LNCaP clone FGC (cell line): ENCODE measurements around a stretch of chr7.

DNA sequence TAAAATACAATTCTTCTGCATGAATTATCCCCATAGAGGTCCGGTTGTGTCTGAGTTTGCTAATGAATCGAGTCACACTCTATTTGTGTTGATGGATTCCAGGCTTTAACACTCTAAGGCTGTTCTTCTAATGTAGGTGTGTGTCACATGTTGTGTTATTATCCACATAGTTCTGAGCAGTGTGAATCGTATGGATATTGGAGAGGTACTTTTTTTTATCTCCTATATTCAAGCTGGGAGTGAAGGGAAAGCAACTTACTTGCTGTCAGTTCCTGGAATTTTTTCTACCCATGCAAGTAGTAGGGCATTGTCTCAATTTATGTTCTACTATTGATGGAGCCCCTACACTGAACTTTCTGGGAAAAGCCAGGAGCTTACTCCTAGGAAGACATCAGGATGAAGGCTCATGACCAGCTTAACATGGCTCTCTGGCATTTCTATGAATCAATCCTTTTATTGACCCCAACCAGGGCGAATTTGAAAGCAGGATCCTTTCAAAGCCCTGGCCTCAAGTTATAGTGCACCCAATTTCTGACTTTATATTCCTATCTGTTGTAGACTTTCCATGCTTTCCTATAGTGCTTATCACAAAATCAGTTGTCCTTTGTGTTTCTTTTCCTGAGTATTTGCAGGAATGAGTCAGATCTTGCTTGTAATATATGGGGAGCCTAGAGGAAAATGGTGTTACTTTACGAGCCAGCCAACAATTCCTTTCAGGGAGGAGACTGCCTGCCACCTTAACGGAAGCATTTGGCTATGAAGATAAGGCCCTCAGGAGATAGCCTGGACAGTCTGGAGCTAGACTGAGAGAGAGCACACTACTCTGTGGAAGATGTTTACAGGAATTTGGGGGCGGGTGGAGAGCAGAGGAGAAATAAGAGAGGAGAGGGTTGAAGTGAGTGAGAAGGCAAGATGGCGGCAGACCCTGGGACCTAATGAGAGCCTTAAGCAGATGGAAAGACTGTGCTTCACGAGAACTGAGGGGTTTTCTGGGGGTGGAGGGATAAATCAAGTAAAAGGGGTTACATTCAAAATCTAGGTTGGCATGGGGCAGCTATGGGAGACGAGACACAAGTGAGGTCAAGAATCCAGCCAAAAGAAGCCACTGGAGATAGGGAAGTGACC lies 126.1 kb downstream of the SNX10 start:
- RRBS, 2 experiments: no CpG with 5 or more reads among the region's 10 CpGs

DNA sequence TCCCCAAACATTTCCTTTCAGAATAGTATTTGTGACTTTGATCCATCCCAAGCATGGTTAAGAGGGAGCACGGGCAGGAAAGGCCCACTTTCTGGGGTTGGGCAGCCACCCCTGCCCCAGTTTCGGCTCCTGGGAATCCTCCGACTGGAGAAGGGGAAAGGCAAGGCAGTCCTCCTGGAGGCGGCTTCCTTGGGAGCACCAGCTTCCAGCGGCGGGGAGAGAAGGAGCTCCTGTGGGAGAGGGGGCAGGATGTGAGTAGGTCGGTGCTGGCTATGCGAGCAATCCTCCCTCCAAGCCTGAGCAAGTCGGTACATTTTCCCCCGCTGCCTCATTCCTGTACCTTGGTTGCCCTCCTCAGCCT lies 2.1 kb upstream of the HOXA1 start:
- RRBS, 2 experiments: no CpG with 5 or more reads among the region's 10 CpGs

- RRBS, 2 experiments: no CpG with 5 or more reads among the region's 13 CpGs
Observed at GRCh38 chr7:27104276-27105227, 2.1 kb upstream of the HOXA2 start.

DNA sequence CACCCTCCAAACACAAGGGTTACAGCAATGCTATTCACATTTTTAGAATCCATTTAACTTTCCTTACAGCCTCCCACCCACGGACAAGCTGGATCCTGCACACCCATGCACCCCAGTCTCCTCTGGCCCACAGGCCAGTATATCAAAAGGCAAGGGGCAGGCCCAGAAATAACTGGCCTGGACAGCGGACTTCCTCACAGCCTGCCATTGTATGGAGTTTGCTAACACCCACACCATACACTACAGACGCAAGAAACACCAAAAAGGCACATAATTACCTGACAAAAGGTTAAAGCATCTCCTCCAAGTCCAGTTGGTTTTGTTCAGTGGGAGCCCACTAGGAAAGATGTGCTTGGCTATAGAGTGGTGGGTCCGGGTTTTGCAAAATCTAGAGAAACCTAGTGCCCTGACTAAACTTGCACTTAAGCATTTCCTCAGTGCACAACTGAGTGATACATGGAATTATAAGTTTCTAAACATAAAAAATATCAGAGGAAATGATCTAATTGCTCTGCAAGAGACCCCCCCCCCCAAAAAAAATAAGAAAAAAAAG lies 11.9 kb downstream of the HOXA4 start:
- RRBS, 2 experiments: no CpG with 5 or more reads among the region's 4 CpGs

DNA sequence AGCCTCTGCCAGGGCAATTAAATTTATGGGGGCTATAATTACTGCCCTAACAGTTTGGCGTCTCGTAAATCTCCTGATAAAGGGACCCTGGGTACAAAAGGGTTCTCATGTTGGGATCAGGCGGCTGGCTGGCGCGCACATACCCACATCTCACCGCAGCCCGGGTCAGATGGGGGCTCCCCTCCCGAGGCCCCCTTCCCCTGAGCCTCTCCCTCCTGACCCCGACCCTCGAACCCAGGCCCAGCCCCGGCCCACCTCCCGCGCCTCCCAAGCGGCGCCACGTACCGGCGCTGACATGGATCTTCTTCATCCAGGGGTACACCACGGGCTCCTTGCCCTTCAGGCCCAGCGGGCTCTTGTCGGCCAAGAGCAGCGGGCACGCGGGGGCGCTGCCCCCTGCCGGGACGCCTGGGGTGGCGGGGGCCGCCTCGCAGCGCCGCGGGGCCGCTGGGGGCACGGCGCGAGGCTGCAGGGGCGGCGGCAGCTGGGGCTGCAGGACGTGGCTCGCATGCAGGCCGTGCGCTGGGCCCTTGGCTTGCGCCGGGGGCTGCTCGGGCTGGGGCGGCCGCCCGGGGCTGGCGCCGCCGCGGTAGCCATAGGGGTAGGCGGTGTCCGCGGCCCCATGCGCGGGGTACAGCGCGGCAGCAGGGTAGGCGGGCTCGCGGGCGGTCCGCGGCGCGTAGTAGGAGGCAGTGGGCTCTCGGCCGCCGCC lies 568 bp downstream of the HOXA4 start:
- RRBS, 2 experiments: 59 to 85% methylated on average over 11 to 16 of the region's 71 CpGs

DNA sequence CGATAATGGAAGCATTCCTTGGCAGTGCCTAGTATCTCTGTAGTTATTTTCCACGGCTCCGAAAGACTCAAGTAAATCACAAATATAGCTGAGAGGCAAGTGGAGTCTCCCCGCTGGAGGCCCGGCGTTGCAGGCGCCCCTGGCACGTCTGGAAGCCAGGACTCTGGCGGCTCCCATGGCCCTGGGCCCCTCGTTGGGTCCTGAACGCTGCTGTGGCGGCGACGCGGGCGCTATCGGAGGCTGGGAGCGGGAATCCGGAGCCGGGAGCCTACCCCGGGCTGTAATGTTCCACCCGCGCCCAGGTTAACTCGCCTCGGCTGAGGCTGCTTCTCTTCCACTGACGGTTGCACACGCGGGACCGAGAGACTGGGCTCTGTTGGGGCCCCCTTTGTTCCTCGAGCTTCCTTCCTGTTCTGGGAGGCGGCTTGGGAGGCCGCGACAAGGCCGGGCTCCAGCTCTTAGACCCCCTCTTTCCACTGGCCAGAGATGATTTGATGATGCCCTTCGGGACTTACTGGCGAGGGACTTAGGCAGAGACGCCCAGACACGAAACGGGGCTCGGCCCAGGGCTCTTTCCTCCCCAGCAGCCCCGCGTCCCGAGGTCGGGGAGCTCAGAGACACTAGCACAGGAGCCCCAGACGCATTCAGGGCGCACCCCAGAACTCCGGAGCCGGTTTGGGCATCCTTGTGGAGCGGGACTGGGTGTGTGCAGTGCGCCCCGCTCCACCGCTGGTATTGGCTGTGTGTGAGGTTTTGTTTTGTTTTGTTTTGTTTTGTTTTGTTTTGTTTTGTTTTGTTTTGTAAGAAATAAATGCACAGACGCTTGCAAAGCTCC lies 1.4 kb upstream of the HOXA5 start:
- RRBS, 2 experiments: no CpG with 5 or more reads among the region's 53 CpGs

GRCh38 chr7:27148024-27148610 lies 543 bp upstream of the HOXA6 start:
- RRBS, 2 experiments: no CpG with 5 or more reads among the region's 24 CpGs

GRCh38 chr7:27159846-27160664 lies 3.6 kb upstream of the HOXA7 start:
- RRBS, 2 experiments: 92 to 93% methylated on average over 4 to 6 of the region's 42 CpGs

GRCh38 chr7:27165755-27166332 lies 507 bp upstream of the HOXA9 start:
- RRBS, 2 experiments: 28 to 36% methylated on average over 17 of the region's 40 CpGs

DNA sequence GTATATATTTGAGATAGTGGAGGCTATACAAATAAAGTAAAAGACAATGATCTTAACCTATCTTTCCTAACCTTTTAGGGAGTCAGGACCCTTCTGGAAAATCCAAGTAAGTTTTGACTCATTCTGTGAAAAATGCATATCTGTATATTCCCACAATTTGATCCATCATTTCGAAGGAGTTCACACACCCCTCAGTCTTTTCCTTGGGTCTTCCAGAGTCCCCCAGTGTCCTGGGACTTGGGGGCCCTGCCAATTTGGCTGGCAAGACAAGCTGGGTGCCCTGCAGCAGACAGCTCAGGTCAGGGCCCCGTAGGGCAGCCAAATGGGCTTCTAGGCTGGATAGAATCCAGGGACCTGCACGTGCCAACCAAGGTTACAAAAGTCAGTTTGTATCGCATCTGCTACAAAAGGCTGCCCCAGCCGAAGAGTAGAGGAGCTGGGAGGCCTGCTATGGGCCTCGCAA lies 2.7 kb upstream of the HOXA10 start:
- RRBS, 2 experiments: no CpG with 5 or more reads among the region's 6 CpGs

GRCh38 chr7:27187144-27187786 lies 2.2 kb upstream of the HOXA11 start:
- RRBS, 2 experiments: no CpG with 5 or more reads among the region's 9 CpGs

DNA sequence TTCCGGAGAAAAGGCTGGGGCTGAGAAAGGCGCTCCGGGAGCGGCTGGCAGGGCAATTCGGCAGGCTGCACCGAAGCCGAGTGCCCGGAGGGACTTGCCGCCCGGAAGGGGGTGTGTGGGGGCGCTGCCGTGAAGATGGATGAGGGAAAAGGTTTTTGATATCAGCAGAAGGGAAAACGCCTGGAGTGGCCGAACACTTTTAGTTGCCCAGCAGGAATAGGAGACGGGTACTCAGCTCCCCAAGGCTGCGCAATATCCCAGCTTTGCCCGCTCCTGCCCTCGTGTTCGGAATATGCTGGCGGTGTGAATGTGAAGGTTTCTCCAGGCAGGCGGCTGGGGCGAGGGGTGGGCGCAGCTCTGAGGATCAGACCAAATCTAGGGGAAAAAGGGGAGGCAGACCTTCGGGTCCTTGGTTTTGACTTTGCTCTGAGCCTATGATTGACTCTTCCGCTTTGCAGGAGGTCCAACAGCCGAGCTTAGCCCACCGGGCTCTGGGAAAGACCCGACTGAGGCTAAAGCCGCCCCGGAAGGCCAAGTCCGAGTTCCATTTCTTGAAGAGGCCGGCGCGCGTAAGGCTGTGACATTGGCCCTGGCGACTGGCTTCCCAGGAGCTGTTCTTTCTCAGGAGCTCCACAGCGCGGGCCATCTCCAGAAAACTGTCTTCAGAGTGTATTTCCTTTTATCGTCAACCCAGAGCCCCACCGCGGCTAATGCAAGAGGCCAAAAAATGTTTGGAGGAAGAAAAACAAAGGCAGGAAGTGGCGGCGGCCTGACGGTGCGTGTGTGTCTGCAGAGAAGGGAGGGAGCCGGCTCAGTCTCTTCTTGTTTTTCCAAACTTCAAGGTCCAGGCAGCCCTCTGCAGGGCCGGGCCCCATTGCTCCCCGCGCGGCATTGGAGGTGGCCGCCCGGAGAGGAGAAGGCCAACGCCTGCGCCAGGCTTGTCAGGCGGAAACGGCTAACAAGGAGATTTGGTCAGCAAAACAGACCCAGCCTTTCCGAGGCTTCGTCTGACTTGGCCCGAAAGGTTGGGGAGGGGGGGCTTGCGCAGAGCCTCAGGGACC lies 3.4 kb upstream of the HOXA11 start:
- RRBS, 2 experiments: 89 to 92% methylated on average over 11 to 12 of the region's 60 CpGs

DNA sequence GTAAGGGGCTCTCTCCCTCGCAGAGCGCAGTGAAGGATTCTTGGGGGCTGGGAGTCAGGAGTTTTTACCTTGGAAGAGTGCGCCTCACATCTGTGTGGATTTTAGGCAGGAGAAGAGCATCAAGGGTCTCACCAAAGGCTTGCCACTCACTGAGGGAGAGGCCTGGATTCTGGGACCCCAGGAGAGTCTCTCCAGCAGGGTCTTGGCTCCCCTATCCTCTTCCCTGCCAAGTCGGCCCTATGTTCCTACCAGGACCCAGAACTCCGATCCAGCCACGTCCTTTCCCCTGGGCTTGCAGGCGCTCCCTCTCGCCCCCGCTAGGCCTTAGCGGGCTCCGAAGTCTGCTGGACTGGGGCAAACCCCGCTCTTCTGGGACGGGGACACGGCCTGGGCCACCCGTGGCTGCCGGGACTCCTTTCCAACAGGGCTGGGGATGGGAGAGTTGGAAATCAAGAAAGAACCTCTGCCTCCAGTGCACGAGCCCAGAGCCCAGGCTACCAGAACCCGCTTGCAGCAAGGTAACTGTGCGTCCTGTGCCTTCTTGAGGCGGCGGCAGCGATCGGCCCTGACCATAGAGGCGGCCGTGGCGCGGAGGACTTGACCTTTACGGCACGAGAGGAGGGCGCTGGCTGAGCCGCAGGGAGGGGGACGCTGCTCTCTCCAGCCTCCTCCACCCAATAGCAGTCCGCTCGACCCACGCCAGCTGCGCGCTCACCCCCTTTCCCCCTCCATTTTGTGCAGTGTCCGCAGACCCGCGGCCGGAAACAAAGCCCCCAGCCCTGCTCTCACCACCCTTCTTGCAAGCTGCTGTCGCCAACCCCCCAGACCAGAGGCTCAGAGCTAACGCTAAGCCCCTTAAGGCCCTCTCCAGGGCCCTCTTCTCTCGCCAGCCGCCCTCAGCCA lies 6.9 kb upstream of the HOXA11 start:
- RRBS, 2 experiments: no CpG with 5 or more reads among the region's 45 CpGs

GRCh38 chr7:27245309-27246515 lies 3.1 kb downstream of the EVX1 start:
- RRBS, 2 experiments: 89 to 91% methylated on average over 27 to 29 of the region's 98 CpGs

- RRBS, 2 experiments: no CpG with 5 or more reads among the region's 2 CpGs
Observed at GRCh38 chr7:27603711-27604899, 58.6 kb downstream of the HIBADH start.

GRCh38 chr7:27647122-27647372 lies 15.6 kb downstream of the HIBADH start:
- RRBS, 2 experiments: no CpG with 5 or more reads among the region's 6 CpGs

DNA sequence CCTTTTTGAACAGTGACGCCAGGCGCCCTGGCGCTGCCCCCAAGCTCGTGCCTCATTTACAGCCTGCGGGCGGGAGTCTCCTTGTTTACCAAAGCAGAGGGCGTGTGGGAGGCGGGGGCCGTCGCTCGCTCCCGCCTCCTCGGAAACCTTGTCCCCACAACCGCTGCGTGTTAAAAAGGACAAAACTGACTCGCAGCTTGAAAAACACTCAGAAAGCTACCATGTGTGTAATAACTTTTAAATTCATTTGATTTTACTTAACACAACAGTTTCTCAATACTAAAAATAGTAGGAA lies 329 bp upstream of the HIBADH start:
- RRBS, 2 experiments: no CpG with 5 or more reads among the region's 16 CpGs

GRCh38 chr7:27835250-27835823 lies 95.4 kb downstream of the TAX1BP1 start:
- RRBS, 2 experiments: no CpG with 5 or more reads among the region's 8 CpGs

GRCh38 chr7:28082942-28083381 lies 97.6 kb downstream of the JAZF1 start:
- RRBS, 2 experiments: no CpG with 5 or more reads among the region's 5 CpGs

GRCh38 chr7:28149732-28150413 lies 30.7 kb downstream of the JAZF1 start:
- RRBS, 2 experiments: no CpG with 5 or more reads among the region's 6 CpGs